SEM (cell line): Measurements from ENCODE around the genes MXRA5, PUDP and TBL1X.

- PRO-cap: no peak
These were observed 4.9 kb upstream of the GYG2 start for GRCh38 chrX:2823692-2824453.

DNA sequence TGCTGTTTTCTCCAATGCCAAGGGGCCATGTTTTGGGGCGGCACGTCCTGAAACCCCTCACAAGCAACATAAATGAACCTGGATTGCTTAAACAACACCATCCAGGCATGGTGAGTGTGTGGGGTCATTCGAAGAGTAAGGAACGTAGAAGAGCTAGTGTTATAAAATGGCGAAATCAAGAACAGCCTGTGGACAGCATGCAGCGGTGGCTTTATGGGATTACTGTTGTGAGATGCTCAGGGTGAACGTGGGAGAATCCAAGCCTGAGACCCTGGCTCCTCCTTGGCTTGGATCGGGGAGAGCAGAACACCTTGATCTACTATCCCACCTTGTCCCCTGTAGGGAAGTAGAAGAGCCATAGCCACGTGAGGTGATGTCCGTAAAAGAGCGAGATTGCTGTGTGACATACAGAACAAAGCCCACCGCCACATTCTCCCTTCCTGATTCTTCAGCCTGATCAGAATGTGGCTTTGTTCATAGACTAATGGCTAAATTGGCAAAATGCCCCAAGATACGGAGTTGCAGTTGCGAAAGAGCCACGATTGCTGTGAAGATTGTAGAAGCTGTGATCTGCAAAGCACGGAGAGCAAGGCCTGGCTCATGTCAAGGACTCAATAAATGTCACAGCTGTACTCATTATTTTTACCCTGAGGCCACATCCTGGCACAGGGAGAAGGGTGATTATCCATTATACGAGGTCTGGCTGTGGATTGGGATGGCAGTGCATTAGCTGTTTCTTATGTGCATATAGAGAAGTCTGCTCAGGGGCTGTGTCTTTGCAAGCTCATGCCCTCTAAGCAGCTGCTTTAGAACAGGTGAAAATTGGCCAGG lies 34.4 kb downstream of the ARSD start:
- PRO-cap: no peak

- PRO-cap: no peak
These were observed 30.3 kb downstream of the ARSD start for GRCh38 chrX:2898642-2899363.

DNA sequence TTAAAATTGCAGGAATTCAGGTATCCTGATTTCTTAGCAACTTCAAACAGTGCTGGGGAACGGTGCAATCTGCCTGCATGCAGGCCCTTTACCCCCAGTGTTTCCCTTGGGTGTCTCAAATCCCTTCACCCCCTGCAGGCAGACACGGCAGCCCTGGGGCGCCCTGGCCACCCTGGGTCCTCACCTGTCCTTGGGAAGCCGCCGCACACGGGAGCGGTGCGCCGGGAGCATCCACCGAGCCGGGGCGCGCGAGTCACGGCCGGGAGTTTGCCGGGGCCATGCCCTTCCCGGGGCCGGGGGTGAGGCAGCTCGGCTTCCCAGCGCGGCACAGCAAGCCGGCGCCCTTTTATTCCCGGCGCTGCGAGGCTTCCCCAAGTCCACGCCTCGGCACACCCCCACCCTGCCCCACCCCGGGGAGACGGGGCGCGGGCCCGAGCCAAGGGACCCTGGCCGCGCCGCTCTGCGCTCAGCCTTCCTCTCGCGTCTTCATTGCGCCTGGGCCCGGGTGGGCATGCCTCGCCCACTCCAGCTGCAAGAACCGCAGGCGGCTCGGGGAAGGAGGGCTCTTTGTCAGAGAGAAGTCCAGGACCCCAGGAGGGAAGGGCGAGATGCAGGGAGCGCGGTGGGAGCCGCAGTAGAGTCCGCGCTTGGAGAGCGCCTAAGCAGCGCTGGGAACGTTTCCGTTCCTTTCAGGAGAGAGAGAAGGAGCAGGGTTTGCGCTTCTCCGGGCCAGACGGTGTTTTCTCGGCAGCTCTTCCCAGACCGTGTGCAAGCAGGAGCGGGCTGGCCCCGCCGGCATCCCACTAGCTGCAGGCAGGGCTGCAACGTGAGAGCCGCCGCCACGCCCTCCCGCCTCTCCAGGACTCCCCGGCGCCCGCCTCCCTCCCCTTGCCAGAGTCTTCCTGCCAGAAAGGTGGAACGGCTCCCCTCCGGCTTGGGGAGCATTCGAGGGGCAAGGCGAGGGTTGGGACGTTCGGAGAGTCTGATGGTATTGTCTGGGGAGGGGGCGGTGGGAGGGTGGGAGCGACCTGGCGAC lies at the start of gene MXRA5:
MXRA5 (minus strand) TSS at position 322 of the 1,036 bp plus-strand sequence.
- PRO-cap: no peak

DNA sequence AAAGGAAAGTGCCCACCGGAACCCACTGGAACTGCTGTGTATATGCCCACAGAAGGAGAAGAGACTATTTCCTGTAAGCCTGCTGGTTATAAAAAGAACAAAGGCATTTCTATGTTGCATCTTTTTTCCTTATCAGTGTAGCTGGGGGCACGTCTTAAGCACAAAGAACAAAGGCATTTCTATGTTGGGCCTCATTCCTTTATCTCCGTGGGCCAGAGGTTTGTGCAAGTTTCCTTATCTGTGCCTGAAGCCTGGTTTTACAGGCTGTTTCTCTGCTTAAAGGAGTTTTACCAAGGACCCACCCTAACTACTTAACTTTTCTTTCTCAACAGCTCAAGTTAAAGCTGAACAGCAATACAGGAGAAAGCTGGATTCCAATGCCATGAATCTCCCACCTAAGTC lies 1176.6 kb downstream of the NLGN4X start:
- PRO-cap: bidirectional peak, plus-strand start at position 135 of the sequence, minus-strand start outside the sequence

GRCh38 chrX:7089128-7089771 lies 58.3 kb upstream of the STS start:
- PRO-cap: no peak

- PRO-cap: bidirectional peak, plus-strand start at chrX:7147827, minus-strand start at chrX:7147716; bidirectional peak, plus-strand start at chrX:7147889, minus-strand start at chrX:7147898; bidirectional peak, plus-strand start at chrX:7148386, minus-strand start at chrX:7148153
These were observed at the start of gene PUDP for GRCh38 chrX:7147536-7148509. TSS of gene PUDP (minus strand) at chrX:7148153.

DNA sequence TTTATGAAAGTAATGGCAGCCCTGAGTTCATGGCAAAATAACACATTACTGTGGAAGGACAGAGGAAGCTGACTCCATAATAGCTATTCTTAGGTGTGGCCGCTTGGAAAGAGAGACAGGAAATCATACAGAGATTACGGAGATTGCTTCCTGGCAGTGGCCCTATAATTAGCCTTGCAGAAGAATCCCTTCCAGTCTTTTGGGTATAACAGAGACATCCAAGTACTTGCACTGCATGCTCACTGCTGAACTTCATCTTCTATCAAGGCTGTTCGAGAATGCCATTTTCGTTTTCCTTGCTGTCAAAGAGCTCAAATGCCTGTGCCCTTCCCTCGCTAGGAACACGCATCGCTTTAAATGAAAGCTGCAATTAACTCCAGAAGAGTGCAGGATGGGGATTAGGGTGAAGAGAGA lies 133.0 kb upstream of the VCX start:
- PRO-cap: no peak

DNA sequence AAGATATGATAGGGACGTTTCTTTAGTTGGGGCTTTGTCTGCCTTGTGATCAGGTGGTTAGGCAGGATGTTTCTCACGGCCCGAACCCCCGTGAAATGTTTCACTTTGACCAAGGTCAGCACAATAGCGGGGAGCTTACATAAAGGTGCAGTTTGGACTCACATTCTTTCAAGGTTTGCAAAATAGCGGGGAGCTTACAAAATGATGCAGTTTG lies 35.2 kb downstream of the PNPLA4 start:
- PRO-cap: no peak

DNA sequence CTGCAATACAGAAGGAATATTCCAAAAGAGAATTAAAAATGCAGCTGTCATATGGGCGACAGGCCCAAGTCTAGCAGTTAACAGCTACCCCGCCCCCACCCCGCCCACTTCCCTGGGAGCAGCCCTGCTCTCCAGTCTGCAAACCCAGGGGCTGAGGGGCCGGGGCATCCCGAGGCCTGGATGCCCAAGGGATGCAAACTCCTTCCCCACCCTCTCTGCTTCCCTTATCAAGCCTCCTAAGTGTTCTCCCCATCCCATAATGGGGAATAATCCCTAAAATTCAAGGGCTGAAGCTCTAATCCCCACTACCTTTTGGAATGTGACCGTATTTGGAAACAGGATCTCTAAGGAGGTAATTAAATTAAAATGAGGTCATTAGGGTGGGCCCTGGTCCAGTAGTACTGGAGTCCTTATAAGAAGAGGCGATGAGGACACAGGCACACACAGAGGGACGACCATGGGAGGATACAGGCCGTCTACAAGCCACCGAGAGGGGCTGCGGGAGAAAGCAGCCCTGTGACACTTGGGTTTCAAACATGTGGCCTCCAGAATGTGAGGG lies 124.5 kb upstream of the TBL1X start:
- PRO-cap: unidirectional peak, plus-strand start at position 440 of the sequence

DNA sequence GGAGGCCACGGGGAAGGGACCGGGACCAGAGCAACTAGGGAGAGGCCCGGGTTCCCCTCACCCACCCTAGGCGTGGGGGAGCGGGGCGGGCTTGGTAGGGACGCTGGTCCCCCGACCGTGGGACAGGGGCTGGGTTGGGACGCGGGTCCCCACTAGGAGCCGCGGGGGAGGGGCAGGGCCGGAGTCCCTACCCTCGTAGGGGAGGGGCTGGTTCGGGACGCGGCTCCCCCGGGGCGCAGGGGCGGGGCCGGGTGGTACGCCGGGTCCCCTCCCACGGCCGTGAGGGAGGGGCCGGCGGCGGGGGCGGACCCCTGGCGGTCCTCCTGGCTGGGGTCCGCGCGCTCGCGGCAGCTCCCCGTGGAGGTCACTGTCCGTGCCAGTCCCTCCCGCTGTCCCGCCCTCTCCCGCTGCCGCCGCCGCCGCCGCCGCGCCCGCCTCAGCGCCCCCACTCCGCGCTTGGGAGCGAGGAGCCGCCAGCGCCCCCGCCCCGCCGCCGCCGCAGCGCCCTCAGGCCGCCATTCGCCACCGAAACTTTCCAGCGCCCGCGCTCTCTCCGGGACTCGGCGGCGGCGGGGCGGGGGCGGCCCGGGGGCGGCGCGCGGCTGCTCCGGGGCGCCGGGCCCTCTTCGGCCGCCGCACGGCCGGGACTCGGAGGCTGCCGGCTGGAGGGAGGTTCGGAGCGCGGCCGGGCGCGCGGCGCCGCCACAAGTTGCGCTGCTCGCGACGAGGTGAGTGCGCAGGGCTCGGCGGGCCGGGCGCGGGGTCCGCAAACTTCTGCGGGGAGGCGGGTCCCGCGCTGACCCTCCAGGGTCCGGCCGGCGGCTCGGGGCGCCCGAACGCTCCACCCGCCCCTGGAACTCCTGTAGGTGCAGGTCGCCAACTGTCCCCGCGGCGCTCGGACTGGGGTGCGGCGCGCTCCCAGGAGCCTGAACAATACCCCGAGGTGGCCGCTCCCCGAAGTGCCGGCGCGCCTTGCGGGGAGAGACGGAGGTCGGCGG lies at the start of gene TBL1X:
TBL1X (plus strand) TSS at position 339 of the 998 bp plus-strand sequence.
- PRO-cap: bidirectional peak, plus-strand start at position 448 of the sequence, minus-strand start at position 126 of the sequence

- PRO-cap: no peak
These were observed 6.7 kb downstream of the TBL1X start for GRCh38 chrX:9471482-9471953.

DNA sequence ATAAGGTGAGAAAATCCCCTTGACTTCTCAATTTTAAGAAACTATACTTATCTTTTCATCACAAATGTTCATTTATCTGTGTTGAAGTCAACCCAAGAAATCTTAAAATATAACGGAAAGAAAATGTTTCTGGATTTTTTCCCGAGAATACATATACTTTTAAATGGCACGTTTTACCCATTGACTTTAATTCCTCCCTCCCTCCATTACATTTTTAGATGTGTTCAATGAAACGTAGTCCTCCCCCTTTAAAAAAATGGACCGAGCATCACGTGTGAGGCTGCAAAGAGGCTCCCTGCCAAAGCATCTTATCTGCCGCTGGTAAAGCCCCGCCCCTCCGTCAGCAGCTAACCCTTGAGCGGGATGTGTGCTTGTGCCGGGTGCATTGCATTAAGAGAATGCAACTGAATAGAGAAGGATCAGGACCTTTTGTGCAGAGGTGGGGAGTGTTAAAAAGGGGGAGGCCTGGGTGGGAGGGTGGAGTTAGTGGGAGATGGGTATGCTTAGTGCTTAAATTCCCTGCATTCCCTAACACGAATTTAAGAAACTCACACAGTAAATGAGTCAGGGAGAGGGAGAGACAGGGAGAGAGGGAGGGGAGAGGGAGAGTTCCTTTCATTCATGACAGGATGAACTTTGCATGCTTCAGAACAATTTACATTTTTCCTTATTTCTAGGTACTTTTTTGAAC lies 65.9 kb downstream of the TBL1X start:
- PRO-cap: no peak

GRCh38 chrX:9604371-9605074 lies 139.7 kb downstream of the TBL1X start:
- PRO-cap: no peak

- PRO-cap: no peak
These were observed 656 bp downstream of the SHROOM2 start for GRCh38 chrX:9786795-9787375.

DNA sequence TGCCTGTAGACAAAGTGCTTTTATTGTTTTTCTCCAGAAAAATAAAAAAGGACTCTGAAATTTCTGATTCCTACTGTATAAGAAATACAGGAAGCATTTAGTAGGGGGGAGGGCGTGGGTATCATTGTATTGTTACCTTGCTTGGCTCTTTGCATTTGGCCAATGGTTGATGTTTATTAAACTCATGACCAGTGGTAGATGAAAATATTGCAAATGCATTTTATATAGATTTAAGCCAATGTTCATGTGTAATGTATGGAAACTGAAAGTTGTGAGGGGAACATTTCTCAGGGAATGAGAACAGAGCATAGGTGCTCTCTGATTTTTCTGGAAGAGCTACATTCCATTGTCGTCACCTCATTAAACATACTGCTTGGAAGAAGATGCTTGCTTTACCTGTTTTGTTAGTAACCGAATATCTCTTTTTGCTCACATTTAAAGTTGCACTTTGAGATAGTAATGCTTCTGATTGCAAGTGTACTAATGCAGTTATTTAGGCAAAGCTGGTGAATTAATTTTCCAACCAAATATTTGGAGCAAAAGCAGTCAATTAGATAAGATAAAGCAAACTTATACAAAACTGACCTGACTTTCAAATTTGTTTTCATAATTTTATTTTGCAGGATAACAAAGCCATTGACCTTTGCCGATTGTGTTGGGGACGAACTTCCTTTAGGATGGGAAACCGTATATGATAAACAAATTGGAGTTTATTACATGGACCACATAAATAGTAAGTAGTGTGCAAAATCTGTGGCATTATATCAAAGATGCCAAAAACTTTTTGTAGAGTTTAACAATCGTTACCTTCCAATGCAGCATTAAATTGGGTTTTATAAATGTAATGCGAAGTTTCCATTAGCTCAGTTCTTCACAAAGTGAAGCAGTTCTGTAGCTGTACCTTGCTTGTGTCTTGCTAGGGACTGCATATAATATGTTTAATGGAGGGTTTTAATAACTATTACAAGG lies 93.7 kb upstream of the CLCN4 start:
- PRO-cap: no peak

- PRO-cap: no peak
These were observed 763 bp downstream of the CLCN4 start for GRCh38 chrX:10157556-10157919.

GRCh38 chrX:10618930-10619140 lies 1.6 kb downstream of the MID1 start:
- PRO-cap: no peak

GRCh38 chrX:10769986-10770286 lies 149.6 kb upstream of the MID1 start:
- PRO-cap: no peak

DNA sequence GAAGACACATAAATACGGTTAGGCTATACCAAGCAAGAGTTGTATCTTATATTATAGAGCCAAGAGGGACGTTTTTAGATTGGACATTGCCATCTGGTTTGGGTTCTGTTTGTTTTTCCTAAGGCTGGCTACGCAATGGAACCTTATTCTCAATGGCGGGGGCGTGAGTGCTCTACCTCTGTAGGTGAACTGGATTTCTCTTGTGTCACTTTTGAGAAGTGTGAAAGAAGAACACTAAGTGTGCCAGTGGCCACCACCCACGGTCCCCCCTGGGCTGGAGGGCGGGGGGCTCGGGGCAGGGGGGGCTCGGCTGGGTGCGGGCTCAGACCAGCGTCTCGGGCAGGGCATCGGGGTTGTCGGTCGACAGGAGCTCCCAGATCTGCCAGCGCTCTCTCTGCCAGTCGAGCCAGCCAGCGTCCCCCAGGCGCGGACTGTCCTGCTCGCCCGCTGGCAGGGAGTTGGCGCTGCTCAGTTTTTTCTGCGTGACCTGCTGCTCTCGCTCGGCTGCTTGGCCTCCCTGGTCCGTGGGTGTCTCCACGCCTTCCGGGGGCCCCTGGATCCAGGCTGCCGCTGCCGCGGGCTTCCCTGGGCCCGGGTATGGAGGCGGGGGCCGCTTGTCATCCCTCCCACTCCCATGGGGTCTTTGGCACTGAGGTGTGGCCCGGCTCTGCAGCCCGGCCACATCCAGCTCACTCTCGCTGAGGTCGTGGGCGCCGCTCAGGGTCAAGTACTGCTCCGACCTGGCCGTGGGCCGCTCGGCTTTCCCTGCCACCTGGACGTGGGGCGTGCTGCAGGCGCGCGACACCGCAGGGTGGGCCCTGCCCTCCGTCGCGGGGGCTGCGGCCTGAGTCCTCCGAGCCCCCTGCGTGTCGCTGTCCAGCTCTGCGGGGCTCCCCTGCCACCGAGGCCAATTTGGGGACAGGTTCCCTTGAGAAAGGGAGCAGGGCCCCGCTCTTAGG lies 27.7 kb downstream of the HCCS start:
- PRO-cap: no peak